Pericardium (tissue), 1 donor: Measurements from ENCODE around the gene APOC3.

DNA sequence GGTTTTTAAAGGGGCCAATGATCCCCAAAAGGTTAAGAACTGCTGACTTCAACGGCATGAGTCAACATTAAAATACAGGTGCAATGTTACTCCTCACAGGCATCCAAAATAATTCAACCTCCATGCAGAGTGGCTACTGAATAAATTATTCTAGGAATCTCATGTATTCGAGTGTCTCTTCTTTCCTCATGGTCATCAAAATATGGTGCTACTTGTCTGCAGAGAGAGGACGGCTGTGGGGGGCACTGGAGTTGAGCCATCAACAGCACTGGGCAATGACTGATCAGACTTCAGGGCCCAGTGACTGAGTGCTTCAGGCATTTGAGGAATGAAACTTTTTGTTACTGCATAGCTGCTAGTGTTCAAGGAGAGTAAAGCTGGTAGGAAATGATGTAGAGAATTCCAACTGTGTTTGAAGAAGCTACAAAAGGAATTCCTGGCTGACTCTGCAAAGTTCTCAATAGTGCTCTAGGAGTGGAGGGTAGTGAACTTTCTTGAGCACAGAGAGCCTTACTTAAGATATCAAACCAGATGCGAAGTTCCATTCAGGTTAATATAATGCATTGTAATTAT is 277.7 kb downstream of the CADM1 start:
- RRBS, result no CpG with 5 or more reads among the region's 4 CpGs

GRCh38 chr11:115560597-115560982 is 56.4 kb upstream of the CADM1 start:
- RRBS, result no CpG with 5 or more reads among the region's 5 CpGs

DNA sequence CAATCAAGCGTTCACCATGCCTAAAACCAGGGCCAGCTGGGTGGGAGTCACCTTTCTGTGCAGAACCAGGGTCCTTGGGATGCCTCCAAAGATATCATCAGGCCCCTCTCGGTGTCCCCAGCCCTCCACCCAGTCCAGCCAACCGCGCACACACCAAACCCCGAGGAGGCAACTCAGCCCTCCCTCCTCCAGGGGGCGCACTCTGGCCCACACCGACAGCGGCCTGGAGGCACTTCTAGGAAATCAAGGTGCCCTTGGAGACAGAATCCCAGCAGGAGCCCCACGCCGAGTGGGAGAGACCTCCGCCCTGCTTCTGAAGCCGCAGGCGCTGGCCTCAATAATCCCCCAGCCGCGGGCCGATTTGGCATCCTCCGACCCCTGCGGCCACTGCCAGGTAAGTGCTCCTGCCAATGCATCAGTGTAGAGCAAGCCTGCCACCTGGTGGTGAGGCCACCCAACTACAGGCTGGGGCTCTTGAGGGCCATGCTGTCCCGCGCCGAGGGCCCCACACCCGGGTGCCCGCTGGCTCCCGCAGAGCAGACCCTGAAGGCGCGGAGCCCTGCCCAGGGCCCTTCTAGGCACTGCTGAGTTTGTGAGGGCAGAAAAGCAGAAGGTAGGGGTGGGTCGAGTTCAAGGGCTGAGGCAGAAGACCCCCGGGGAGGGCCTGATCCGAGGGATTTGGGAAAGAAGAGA is 496.3 kb downstream of the BUD13 start:
- RRBS, result no CpG with 5 or more reads among the region's 29 CpGs

- RRBS, result no CpG with 5 or more reads among the region's 8 CpGs
Measured at GRCh38 chr11:116420713-116421320, 352.0 kb downstream of the BUD13 start.

DNA sequence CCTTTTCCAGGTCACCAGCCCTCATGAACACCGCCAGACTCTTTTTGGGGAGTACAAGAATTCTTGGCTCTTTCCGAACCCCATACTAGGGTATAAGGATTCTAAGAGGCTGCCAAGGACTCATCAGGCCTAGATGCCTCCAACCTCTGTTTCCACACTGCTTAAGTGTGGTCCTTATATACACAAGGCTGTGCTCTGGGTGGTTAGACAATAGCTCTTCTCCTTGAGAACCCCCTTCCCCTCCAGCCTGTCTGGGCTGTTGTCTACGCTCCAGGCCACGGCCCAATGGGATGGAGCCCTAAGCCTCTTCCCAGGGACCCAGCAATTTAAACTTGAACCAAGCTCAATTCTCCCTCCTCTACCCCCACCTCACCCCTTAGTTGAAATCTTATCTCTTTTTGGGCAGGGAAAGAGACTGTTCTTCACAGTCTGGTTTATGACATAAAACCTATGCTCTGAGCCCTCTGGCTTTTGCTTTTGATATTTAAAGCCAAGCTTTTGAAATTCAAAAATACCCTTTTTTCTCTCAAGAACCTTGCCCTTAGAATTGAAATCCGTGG is 327.3 kb downstream of the BUD13 start:
- RRBS, result no CpG with 5 or more reads among the region's 5 CpGs

GRCh38 chr11:116773461-116773657 is 572 bp upstream of the BUD13 start:
- RRBS, result no CpG with 5 or more reads among the region's 6 CpGs

DNA sequence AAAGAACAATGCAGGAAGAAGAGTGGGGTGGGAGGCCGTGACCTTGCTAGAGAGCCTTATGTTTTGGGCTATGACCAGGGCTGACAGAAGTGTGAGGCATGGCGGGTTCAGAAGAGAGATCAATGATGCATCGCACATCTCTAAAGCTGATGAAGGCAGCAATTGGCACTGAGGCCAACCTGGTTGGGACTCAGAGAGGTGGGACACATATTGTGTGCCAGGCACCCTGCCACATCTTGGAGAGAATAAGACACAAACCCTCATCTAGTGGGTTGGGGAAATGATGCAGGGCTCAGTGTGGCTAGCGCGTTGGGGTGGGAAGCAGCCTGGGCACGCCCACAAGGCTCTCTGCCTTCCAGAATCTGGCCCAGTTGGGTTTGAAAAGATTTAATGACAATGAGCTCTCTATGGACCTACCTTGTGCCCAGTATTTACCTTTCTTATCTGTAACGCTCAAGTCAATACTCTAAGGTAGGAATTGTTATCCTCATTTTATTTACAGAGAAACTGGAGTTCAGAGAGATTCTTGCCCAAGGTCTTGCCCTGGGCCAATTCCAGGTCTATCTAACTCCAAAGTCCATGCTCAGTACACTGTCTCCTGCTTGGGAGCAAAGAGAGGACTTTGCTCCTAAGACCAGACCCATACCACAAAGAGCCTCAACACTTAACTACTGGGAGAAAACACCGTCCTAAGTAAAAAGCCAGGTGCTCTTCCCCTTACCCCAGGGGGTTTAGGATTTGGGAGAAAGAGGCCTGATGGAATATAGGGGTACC is 15.0 kb downstream of the APOA4 start:
- RRBS, result no CpG with 5 or more reads among the region's 8 CpGs

- RRBS, result no CpG with 5 or more reads among the region's 7 CpGs
Measured at GRCh38 chr11:116825311-116825945, 2.3 kb upstream of the APOA4 start.

DNA sequence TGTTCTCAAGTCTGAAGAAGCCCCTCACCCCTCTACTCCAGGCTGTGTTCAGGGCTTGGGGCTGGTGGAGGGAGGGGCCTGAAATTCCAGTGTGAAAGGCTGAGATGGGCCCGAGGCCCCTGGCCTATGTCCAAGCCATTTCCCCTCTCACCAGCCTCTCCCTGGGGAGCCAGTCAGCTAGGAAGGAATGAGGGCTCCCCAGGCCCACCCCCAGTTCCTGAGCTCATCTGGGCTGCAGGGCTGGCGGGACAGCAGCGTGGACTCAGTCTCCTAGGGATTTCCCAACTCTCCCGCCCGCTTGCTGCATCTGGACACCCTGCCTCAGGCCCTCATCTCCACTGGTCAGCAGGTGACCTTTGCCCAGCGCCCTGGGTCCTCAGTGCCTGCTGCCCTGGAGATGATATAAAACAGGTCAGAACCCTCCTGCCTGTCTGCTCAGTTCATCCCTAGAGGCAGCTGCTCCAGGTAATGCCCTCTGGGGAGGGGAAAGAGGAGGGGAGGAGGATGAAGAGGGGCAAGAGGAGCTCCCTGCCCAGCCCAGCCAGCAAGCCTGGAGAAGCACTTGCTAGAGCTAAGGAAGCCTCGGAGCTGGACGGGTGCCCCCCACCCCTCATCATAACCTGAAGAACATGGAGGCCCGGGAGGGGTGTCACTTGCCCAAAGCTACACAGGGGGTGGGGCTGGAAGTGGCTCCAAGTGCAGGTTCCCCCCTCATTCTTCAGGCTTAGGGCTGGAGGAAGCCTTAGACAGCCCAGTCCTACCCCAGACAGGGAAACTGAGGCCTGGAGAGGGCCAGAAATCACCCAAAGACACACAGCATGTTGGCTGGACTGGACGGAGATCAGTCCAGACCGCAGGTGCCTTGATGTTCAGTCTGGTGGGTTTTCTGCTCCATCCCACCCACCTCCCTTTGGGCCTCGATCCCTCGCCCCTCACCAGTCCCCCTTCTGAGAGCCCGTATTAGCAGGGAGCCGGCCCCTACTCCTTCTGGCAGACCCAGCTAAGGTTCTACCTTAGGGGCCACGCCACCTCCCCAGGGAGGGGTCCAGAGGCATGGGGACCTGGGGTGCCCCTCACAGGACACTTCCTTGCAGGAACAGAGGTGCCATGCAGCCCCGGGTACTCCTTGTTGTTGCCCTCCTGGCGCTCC is at the start of gene APOC3:
TSS of gene APOC3 (plus strand) at position 432 of the 1,150 bp plus-strand sequence.
- RRBS, result no CpG with 5 or more reads among the region's 18 CpGs

DNA sequence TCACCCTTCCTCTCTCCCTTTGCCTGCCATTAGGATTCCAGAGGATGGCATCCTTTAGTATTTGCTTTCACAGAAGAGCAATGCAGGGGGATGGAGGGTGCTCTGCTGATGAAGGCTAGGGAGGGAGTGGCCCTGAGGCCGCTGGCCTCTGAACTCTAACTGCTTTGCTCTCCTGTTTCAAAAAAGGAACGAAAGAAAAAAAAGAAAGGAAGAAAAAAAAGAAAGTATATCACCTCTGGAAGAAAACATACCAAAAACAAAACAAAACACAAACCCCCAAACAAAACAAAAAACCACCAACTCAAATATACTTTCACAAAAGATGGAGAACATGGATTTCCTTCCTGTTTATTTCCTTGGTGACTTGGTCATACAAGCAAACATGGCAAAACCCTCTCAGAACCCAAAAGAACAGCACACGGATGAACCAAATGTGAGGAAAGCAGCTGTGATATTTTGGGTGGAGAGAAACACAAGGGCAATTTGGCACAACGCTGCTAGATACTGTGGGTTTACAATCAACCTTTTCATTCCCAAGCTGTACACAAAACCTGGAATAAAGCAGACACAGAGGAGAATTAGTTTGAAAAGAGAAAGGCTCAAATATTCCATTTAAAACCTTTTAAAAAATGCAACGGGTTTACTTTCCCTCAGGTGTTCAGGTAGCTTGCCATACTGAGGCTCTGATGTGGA is 7.8 kb upstream of the APOA1 start:
- RRBS, result no CpG with 5 or more reads among the region's 5 CpGs

- RRBS, result no CpG with 5 or more reads among the region's 16 CpGs
Measured at GRCh38 chr11:116919831-116921034, 82.8 kb upstream of the APOA1 start.

DNA sequence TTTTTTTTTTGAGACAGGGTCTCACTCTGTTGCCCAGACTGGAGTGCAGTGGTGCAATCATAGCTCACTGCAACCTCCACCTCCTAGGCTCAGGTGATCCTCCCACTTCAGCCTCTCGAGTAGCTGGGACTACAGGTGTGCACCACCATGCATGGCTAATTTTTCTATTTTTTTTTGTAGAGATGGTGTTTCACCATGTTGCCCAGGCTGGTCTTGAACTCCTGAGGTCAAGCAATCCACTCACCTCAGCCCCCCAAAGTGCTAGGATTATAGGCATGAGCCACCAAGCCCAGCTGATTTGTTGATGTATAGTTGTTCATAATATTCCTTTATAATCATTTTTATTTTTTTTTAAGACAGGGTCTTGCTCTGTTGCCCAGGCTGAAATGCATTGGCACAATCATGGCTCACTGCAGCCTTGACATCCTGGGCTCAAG is 110.5 kb upstream of the APOA1 start:
- RRBS, result no CpG with 5 or more reads among the region's 1 CpG

GRCh38 chr11:116953514-116954213 is 116.2 kb upstream of the APOA1 start:
- RRBS, result no CpG with 5 or more reads among the region's 6 CpGs

GRCh38 chr11:117185585-117186386 is 7.2 kb downstream of the SIDT2 start:
- RRBS, result no CpG with 5 or more reads among the region's 8 CpGs

- RRBS, result no CpG with 5 or more reads among the region's 2 CpGs
Measured at GRCh38 chr11:117390379-117390612, 62.6 kb downstream of the CEP164 start.

DNA sequence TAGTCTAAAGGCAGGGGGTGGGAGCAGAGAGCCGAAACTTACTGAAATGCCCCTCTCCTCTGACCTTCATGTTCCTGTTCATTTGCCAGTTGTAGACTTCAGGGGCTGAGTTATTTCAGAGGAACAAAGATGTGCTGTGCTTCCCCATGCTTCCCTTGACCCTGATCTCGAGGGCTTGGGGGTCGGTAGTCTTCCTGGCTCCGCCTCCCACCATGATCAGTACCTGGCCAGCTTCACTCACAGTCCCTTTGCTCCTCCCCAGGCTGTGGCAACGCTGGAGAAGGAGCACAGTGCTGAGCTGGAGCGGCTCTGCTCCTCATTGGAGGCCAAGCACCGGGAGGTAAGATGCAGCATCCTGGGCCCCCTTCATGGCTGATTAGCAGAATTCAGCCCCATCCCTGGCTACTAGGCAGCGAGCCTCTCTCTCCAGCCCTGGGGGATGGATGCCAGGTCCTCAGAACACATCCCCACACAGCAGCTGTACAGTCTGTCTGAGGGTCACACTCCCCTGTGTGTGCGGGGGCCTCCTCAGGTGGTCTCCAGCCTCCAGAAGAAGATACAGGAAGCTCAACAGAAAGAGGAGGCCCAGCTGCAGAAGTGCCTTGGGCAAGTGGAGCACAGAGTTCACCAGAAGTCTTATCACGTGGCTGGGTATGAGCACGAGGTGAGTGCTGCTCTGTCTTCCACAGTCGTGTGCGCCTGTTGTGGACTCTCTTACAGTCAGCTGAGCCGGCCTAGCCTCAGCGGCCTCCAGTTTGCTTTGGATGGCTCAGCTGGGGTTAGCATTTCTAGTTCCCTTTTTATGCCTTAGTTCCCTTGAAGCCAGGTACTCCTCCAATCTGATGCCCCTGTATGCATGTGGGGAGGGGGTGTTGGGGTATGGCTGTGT is 64.6 kb downstream of the CEP164 start:
- RRBS, result no CpG with 5 or more reads among the region's 15 CpGs

GRCh38 chr11:117684562-117685109 is 112.4 kb downstream of the DSCAML1 start:
- RRBS, result no CpG with 5 or more reads among the region's 5 CpGs

GRCh38 chr11:117808757-117809915 is 12.1 kb upstream of the DSCAML1 start:
- RRBS, result no CpG with 5 or more reads among the region's 35 CpGs

GRCh38 chr11:117884874-117885478 is 8.5 kb upstream of the FXYD6 start:
- RRBS, result no CpG with 5 or more reads among the region's 9 CpGs